Transverse colon (tissue), 4 donors: ENCODE data around the genes UBE2F and KLHL30.

DNA sequence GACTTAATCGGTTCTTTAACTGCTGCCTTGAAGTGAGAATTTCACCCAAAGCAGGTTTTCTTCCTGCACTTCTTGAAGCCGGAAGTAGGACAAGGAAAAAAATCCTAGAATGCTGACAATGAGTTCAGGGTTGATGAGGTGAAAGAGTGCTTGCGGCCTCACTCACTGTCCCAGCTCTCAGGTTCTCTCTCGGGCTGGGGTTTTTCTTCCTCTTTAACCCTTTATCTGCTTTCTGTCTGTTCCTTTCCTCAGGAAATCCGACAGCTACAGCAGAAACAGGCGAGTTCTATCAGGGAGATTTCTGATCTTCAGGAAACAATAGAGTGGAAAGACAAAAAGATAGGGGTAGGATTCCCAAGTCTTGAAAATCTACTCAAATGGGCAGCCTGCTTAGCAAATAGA, 41.4 kb upstream of the RBM44 start:
- PRO-cap, result no peak
- RAMPAGE, long total RNA, 4 experiments, result no peak in any of the 4 experiments

DNA sequence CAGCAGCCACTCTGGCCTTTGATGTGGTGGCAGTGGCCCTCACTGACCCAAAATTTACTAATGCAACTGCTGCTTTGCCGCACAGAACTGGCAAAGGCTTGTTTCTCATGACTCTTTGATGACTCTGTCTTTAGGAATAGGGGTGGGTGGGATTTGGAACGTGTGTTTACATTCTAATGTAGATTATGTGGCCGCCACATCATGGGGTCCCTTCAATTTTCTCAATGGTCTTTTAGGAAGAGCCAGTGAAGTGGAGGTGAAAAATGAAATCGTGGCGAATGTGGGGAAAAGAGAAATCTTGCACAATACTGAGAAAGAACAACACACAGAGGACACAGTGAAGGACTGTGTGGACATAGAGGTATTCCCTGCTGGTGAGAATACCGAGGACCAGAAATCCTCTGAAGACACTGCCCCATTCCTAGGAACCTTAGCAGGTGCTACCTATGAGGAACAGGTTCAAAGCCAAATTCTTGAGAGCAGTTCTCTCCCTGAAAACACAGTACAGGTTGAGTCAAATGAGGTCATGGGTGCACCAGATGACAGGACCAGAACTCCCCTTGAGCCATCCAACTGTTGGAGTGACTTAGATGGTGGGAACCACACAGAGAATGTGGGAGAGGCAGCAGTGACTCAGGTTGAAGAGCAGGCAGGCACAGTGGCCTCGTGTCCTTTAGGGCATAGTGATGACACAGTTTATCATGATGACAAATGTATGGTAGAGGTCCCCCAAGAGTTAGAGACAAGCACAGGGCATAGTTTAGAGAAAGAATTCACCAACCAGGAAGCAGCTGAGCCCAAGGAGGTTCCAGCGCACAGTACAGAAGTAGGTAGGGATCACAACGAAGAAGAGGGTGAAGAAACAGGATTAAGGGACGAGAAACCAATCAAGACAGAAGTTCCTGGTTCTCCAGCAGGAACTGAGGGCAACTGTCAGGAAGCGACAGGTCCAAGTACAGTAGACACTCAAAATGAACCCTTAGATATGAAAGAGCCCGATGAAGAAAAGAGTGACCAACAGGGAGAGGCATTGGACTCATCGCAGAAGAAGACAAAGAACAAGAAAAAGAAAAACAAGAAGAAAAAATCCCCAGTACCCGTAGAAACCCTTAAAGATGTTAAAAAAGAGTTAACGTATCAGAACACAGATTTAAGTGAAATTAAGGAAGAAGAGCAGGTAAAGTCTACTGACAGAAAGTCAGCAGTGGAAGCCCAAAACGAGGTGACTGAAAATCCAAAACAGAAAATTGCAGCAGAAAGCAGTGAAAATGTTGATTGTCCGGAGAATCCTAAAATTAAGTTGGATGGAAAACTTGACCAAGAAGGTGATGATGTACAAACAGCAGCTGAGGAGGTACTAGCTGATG, 35.7 kb upstream of the RBM44 start:
- PRO-cap, result no peak
- RAMPAGE, long total RNA, 4 experiments, result start-site peak on the plus strand in 1 of 4 experiments, centred at positions 612 to 1,155 of the sequence, 18 to 84 reads per replicate

DNA sequence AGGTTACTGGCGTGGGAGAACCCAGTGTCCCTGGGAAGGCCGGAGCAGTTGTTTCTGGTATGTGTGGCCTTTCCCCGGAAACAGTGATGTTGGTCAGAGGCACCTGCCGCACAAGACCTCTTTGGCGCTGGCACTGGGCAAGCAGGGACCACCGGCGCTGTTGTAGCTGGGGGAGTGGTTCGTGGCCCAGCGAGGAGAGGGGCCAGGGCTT, 1.1 kb downstream of the RAMP1 start:
- PRO-cap, result no peak
- RAMPAGE, long total RNA, 4 experiments, result no peak in any of the 4 experiments

DNA sequence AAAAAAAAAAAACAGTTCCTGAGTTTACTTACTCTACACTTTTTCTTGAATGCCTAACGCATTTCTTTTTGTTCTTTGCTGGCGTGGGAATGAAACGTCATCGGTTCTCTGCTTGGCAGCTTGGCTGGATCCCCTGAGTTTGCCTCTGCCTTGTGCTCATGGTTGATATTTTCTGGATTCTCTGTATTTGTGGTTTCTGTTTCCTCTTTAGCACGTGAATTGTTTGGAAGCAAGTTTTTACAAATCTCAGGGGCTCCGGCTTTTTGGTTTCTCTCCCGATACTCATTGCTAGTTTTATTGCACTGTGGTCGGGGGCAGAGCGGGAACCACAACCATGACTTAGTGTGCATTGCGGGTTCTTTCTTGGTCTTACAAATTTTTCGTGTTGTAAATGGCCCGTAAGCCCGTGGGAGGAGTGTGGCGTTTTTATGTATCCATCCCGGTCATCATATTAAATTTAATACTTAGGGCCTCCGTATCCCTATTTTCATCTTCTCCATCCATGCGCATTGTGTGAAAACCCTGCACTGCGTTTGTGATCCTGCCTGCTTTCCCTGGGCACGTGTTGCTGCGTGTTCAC, 9.3 kb downstream of the RAMP1 start:
- PRO-cap, result no peak
- RAMPAGE, long total RNA, 4 experiments, result no peak in any of the 4 experiments

- PRO-cap, result unidirectional peak, plus-strand start at chr2:237881789
- RAMPAGE, long total RNA, 4 experiments, result no peak in any of the 4 experiments
Observed at GRCh38 chr2:237881505-237882051, 22.2 kb downstream of the RAMP1 start.

DNA sequence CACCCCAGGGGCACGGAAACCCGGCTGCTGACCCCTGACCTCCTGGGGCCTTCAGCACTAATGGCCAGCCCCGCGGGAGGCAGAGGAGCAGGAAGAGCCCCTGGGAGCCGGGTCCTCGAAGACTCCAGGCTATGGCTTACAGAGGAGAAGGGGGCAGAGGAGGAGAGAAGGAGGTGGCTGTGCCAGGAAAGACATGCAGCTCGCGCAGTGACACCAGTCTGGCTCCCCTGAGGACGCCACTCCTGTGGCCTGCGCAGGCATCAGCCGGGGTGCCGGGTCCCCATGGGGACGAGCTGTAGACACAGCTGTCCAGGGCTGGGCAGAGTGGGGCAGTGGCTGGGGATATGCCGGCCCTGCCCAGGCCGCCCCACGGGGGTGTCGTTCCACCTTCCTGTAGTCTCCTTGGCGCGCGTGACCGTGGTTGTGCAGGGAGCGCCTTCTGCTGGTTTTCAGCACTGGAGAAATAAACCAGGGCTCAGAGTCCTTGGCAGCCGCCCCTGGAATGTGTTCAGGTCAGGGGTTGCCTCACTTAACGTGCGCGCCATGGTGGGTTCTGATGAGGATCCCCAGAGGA, 26.5 kb downstream of the RAMP1 start:
- PRO-cap, result no peak
- RAMPAGE, long total RNA, 4 experiments, result no peak in any of the 4 experiments

DNA sequence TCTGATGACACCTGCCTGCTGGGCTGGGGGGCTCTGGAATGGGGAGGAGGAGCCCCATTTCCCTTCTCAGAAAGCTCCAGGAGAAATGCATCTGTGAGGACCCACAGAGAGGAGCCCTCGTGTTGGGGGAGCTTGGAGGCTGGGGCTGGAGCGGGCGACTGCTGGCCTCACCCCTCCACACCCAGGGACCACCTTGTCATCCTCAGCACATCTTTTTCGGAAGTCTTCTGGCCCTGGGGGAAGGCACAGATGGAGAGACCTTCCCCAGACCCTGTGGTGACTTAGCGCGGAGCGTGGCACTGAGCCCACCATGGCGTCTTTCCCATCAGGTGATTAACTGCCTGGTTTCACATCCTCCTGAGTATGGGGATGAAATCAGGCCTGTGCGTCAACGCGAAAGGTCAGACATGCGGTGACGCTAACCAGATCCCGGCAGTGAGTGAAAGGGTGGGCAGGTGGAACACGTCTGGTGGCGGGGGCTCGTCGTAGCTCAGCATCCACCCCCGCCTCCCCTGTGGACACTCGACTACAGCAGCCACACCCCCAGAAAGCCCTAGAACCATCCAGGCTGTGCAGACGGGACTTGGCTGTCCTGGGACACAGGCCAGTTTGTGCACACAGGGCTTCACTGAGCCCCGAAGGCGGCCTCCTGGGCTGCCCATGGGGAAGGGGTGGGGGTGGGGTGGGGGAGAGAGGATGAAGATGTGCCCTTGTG, 27.2 kb downstream of the RAMP1 start:
- PRO-cap, result no peak
- RAMPAGE, long total RNA, 4 experiments, result no peak in any of the 4 experiments

DNA sequence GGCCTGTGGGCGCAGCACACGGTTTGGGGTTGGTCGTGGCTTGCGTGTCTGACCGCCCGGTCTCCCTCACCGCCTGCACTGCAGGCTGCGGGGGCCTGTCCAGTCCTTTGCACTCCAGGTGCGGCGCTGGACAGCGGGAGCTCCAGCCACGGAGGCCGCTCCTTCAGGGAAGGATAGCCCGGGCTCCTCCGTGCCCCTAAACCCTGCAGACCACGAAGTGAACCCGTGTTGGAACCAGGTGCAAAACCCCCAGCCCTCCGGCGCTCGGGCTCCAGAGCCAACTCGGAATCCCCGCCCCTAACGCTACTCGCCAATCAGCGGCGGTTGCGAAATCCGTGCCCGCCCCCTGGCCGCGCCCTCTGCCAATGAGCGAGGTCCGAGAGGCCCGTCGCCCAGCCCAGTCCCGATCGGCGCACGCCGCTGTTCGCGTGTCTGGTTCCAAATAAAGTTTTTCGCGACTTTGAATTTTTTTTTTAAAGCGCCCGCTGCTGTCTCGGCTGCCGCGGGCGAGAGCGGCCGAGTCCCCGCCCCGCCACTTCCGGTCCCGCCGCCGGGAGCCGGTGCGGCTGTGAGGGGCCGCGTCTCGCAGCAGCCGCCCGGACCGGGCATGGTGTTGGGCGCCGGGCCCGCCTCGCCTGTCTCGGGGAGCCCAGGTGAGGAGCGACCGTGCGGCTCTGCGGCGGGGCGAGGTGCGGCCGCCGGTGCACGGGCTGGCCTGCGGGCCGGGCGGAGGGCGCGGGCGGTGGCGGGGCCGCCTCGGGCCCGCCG, at the start of gene UBE2F:
Gene UBE2F, plus strand, starts transcription at position 535 of the 768 bp plus-strand sequence.
- PRO-cap, result bidirectional peak, plus-strand start at position 535 of the sequence, minus-strand start at position 80 of the sequence
- RAMPAGE, long total RNA, 4 experiments, result start-site peak on the plus strand in 3 of 4 experiments, centred at positions 552 to 571 of the sequence, 48 to 249 reads per replicate

DNA sequence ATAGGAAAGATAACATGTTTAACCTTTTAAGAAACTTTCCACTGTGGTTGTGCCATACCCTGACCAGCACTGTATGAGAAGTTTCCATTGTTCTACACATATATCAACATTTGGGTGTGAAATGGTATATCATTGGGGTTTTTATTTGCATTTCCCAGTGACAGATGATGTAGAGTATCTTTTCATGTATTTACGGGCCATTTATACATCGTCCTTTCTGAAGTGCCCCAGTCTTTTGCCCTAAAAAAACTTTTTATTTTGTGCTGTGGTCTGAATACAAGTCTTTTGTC, 31.8 kb downstream of the UBE2F start:
- PRO-cap, result no peak
- RAMPAGE, long total RNA, 4 experiments, result no peak in any of the 4 experiments

DNA sequence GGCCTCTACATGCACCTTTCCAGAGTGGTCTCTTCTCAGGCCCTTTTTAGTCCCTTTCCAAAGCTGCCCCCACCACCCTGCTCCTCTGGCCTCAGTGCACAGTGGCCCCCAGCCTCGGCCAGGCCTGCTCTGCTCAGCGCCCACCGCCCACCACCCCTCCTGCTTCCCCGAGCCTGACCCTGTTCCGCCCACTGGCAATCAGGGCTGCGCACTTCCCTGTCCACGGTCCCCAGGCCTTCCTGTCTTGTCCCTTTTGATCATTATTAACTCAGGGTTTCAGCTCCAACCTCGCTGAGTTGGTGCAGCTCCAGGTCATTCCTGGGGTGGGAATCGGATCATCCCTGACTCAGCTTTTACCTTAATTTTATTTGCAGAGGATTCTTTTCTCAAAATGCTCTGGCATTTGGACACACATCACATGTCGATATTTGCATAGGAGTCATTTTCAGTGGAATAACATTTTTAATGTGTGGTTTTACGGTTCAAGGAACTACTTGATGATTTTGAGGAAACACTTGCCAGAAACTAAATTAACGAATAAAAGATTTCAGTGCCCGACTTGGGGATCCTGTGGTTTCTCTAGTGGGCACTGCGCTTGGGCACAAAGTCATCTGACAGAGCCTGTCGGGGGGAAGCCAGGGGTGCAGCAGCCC, 1.2 kb upstream of the ESPNL start:
- PRO-cap, result no peak
- RAMPAGE, long total RNA, 4 experiments, result no peak in any of the 4 experiments

GRCh38 chr2:238138275-238138830, at the start of gene KLHL30:
KLHL30 (plus strand) TSS chr2:238138668.
- PRO-cap, result no peak
- RAMPAGE, long total RNA, 4 experiments, result no peak in any of the 4 experiments

DNA sequence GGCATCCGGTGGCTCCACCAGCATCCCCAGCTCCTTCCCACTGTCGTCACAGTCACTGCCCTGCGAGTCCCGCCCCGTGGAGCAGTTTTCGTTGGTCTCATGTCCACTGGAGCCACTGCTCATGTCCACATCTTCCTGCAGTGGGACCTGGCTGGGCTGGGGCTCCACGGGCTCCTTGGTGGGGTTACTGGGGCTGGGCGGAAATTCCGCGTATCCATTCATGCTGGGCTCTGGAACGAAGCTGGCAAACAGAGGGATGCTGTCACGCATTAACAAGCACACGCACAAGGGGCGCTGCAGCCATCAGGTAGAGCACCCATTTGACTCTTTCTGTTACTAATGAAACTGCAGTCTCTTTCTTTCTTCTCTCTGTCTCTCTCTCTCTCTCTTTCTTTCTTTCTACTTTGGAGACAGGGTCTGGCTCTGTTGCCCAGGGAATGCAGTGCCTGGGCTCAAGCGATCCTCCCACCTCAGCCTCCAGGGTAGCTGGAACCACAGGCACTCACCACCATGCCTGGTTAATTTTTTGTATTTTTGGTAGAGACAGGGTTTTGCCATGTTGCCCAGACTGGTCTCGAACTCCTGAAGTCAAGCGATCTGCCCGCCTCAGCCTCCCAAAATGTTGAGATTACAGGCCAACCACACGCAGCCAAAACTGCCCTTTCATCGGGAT, 10.6 kb downstream of the PER2 start:
- PRO-cap, result no peak
- RAMPAGE, long total RNA, 4 experiments, result start-site peak on the minus strand in 1 of 4 experiments, centred at positions 175 to 501 of the sequence, 13 to 25 reads per replicate

DNA sequence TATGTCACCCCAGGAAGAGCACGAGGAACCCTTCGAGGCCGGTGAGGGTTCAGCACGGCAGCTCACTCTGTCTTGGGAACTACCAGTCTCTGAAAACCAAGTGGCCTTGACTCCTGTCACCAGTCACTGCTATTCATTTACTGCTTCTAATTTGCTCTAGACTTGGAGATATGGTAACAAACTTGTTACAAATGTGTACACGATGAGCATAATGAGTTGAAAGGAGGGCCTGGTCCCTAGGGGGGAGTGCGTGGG, 2.2 kb downstream of the PER2 start:
- PRO-cap, result no peak
- RAMPAGE, long total RNA, 4 experiments, result no peak in any of the 4 experiments

- PRO-cap, result bidirectional peak, plus-strand start at chr2:238286833, minus-strand start at chr2:238286740
- RAMPAGE, long total RNA, 4 experiments, result no peak in any of the 4 experiments
Observed at GRCh38 chr2:238286520-238287068, 1.8 kb downstream of the PER2 start.

DNA sequence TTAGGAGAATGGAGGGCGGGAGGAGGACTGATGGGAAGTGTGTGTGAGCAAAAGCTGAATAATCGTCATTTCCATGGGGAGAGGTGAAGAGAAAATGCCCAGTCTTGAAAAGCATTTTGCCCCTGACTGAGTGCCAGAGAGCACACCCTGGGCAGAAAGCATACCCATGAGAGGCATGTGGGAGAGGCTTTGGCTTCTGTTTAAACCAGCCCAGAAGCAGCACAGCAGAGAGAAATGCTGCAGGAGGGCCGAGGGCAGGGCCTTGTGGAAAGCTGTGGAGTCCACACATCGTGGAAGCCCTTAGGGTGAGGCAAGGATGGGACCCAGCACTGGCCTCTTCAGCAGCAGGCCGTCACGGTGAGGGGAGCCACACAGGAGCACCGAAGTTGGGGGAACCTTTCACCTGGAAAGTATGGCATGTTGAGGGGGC, 27.7 kb downstream of the ASB1 start:
- PRO-cap, result no peak
- RAMPAGE, long total RNA, 4 experiments, result no peak in any of the 4 experiments

DNA sequence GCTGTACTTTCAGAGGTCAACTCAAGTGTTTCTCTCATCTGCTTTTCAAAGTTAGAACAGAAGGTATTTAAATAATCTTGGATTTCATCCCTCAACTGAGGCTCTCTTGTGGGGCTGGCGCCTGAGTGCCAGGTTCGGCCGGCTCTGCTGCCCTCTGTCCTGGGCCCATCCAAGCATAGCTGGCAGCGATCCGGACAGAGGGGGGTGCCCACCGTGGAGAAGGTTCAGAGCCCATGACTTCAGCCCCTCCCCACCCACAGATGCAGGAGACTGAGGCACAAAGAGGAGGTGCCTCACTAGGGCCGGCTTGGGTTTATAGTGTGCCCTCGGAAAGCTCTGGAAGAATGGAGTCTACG, 132.1 kb downstream of the ASB1 start:
- PRO-cap, result no peak
- RAMPAGE, long total RNA, 4 experiments, result no peak in any of the 4 experiments

DNA sequence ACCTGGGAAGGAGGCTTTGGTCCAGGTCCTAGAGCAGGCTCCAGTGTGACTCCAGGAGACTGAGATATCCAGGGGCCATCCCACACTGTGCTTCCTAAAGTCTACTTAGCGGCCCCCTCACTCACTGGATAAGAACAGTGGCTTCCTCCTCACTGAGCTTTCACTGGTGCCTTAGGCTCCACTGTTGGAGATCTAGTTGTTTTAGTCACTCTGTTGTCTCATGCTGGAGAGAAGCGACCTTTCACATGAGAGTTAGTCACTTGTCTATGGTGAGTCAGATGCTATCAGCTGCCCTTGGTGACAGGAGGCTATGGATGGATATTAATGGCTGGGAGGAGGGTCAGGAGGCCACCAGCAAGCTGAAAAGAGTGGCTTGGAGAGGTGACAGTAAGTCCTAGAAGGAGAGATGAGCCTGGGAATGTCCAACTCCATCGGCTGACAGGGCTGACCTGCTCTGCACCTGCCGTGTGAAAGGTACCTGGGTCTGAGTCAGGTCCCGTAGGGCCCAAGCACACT, 203.8 kb upstream of the TWIST2 start:
- PRO-cap, result no peak
- RAMPAGE, long total RNA, 4 experiments, result no peak in any of the 4 experiments

GRCh38 chr2:238868883-238869411, 21.1 kb downstream of the TWIST2 start:
- PRO-cap, result unidirectional peak, minus-strand start at chr2:238869171
- RAMPAGE, long total RNA, 4 experiments, result no peak in any of the 4 experiments

GRCh38 chr2:239098298-239098709, 250.4 kb downstream of the TWIST2 start:
- PRO-cap, result no peak
- RAMPAGE, long total RNA, 4 experiments, result no peak in any of the 4 experiments

DNA sequence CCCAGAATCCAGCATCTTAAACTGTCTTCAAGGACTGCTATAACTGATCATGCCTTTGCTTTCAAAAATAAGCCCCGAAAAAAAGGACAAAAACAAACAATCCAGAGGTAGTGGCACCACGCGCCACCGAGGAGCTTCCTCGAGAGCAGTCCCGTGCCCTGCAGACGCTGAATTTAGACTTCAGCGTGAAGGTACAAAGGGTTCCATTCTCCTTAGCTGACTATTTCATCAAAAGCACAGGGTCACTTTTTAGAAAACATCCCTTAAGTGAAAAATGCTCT, 189.1 kb downstream of the HDAC4 start:
- PRO-cap, result no peak
- RAMPAGE, long total RNA, 4 experiments, result no peak in any of the 4 experiments